Ovary (tissue), 7 donors: ENCODE results near the genes MTIF2, BCL11A and USP34.

DNA sequence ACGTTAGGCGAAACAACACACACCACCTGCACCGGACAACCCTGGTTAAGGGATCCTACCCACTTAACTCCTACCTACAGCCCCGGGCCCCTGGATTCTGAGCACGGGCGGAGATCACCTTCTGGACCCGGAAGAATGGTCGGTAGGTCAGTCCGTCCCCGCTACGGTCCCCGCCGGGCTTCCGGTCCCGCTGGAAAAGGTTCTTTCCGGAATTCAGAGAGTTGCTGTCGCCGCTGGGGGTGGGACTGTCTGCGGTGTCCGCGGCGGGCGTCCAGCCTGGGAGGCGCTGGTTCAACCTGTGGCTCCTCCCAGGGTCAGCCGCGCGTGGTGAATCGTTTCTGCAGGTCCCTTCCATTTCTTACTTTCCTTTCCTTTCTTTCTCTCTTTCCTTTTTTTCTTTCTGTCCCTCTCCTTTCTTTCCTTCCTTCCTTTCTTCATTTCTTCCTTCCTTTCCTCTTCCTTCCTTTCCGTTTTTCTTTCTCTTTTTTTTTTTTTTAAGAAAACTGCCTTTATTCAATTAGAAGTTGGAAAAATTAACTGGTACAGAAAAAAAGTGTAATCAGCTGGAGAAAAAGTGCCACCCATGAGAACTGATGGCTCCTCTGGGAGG, at the start of gene MTIF2:
MTIF2 (minus strand) TSS at position 137 of the 610 bp plus-strand sequence.
- PRO-cap, 7 experiments, result peak in 7 of 7 experiments; most common plus-strand start position 216 of the sequence (in 7); most common minus-strand start position 123 of the sequence (in 4)
- RAMPAGE, long total RNA, 2 experiments, result start-site peak on the minus strand in 2 of 2 experiments, centred at positions 135 to 137 of the sequence, 77 to 145 reads per replicate

- PRO-cap, 7 experiments, result no peak in any of the 7 experiments
- RAMPAGE, long total RNA, 2 experiments, result no peak in any of the 2 experiments
Measured at GRCh38 chr2:55334226-55335389, 65.6 kb upstream of the MTIF2 start.

- PRO-cap, 7 experiments, result no peak in any of the 7 experiments
- RAMPAGE, long total RNA, 2 experiments, result no peak in any of the 2 experiments
Measured at GRCh38 chr2:55530766-55531239, 11.3 kb downstream of the CFAP36 start.

DNA sequence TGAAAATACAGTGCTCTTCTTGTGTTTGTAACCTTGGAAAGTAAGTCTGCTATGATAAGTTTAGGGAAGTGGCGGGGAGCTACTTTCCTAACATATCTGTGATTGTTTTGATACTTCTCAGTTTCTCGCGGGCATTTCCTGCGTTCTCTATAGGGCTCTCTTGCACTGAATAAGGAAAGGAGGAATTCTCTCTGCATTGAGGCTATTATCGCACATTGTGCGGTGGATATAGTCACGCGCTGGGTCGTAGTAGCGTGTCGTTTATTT, 854 bp upstream of the PPP4R3B start:
- PRO-cap, 7 experiments, result peak in 3 of 7 experiments; most common plus-strand start position 120 of the sequence (in 1); most common minus-strand start position 171 of the sequence (in 3)
- RAMPAGE, long total RNA, 2 experiments, result no peak in any of the 2 experiments

DNA sequence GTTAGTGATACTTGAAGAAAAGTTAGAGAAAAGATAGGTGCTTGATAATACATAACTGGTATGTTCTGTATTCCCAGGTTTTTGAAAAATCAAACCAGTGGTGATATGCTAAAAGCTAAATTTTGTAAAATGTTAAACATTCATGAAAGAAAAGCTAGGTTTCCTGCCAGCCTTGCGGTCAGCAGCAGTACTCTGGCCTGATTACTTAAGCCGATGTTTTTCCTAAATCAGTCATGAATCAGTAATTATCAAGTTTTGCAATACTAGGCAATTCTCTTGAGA, 31.0 kb upstream of the EFEMP1 start:
- PRO-cap, 7 experiments, result peak in 2 of 7 experiments; most common minus-strand start position 194 of the sequence (in 2)
- RAMPAGE, long total RNA, 2 experiments, result no peak in any of the 2 experiments

DNA sequence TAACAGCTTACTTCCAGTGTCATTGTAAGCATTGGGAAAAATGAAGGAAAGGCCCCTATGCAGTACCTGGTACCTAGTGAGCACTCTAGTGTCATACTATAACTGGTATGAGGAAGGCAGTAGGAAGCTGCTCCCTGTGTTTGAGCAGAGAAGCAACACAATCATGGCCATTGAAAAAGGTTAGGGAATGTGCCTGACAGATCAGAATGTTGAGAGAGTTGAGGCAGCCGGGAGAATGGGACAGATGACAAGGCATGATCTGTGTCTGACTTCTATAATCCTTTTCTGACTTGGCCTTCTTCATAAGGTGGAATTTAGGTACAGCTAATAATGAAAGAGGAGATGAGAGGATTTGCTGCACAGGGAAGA, 52.3 kb downstream of the CCDC85A start:
- PRO-cap, 7 experiments, result no peak in any of the 7 experiments
- RAMPAGE, long total RNA, 2 experiments, result no peak in any of the 2 experiments

- PRO-cap, 7 experiments, result no peak in any of the 7 experiments
- RAMPAGE, long total RNA, 2 experiments, result no peak in any of the 2 experiments
Measured at GRCh38 chr2:56255030-56255740, 71.4 kb downstream of the CCDC85A start.

- PRO-cap, 7 experiments, result no peak in any of the 7 experiments
- RAMPAGE, long total RNA, 2 experiments, result no peak in any of the 2 experiments
Measured at GRCh38 chr2:58115358-58116021, 68.9 kb downstream of the VRK2 start.

- PRO-cap, 7 experiments, result no peak in any of the 7 experiments
- RAMPAGE, long total RNA, 2 experiments, result no peak in any of the 2 experiments
Measured at GRCh38 chr2:60439017-60439959, 114.2 kb downstream of the BCL11A start.

GRCh38 chr2:60461049-60461914, 92.2 kb downstream of the BCL11A start:
- PRO-cap, 7 experiments, result no peak in any of the 7 experiments
- RAMPAGE, long total RNA, 2 experiments, result no peak in any of the 2 experiments

- PRO-cap, 7 experiments, result no peak in any of the 7 experiments
- RAMPAGE, long total RNA, 2 experiments, result no peak in any of the 2 experiments
Measured at GRCh38 chr2:60549373-60550152, 3.9 kb downstream of the BCL11A start.

GRCh38 chr2:60553517-60554258, at the start of gene BCL11A:
TSS of gene BCL11A (minus strand) at chr2:60553654.
- PRO-cap, 7 experiments, result peak in 3 of 7 experiments; most common plus-strand start chr2:60553626 (in 1); most common minus-strand start chr2:60553658 (in 2)
- RAMPAGE, long total RNA, 2 experiments, result no peak in any of the 2 experiments

- PRO-cap, 7 experiments, result peak in 3 of 7 experiments; most common minus-strand start chr2:60808542 (in 2)
- RAMPAGE, long total RNA, 2 experiments, result no peak in any of the 2 experiments
Measured at GRCh38 chr2:60808321-60809067, 52.4 kb downstream of the PAPOLG start.

DNA sequence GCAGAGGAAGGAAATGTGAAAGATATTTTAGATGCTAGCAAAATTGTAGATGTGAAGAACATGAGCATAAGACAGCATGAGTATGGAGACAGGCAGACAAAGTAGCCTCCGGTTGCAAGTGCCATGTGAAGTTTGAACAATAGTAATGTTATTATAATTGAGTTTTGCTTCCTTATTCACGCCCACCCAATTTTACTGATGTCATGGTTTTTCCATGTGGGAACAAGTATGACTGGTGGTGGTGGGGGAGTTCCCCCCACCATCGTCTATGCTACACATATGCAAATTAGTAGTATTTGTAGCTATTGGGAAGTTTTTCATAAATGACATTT, 18.1 kb downstream of the REL start:
- PRO-cap, 7 experiments, result no peak in any of the 7 experiments
- RAMPAGE, long total RNA, 2 experiments, result no peak in any of the 2 experiments

DNA sequence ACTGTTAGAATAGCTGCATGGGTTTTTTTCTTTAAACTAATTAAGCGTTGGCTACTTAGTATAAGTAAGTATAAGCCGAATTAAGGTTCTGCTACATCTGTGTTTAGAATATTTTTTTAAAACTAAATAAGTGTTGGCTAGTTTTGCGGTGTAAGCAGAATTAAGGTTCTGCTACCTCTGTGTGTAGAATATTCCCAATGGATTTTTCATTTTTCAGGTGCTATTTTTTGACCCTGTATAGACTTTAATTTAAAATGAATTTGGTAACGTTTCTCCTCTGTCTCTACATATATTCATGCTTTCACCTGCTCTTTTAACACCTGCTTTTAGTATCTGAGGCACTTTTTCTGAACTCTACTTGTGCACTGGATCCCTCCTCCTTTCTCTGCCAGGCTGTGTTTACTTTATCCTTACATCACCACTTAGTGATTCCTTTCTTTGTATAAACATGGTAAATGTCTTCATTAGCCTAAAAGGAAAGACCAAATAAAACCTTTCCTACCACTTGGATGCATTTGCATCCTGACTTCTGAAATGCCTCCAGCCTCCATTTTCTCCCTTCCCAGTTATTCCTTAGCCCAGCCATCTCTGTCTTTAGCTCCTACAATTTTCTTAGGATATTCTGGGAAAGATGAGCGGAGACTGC, 44.5 kb downstream of the REL start:
- PRO-cap, 7 experiments, result no peak in any of the 7 experiments
- RAMPAGE, long total RNA, 2 experiments, result no peak in any of the 2 experiments

- PRO-cap, 7 experiments, result peak in 5 of 7 experiments; most common minus-strand start chr2:61065696 (in 2)
- RAMPAGE, long total RNA, 2 experiments, result no peak in any of the 2 experiments
Measured at GRCh38 chr2:61065481-61065829, 216 bp upstream of the SANBR start.

- PRO-cap, 7 experiments, result no peak in any of the 7 experiments
- RAMPAGE, long total RNA, 2 experiments, result no peak in any of the 2 experiments
Measured at GRCh38 chr2:61200176-61200807, 38.3 kb downstream of the C2orf74 start.

GRCh38 chr2:61470975-61471883, at the start of gene USP34:
TSS of gene USP34 (minus strand) at chr2:61471087.
- PRO-cap, 7 experiments, result peak in 7 of 7 experiments; most common plus-strand start chr2:61471372 (in 7); most common minus-strand start chr2:61471071 (in 4)
- RAMPAGE, long total RNA, 2 experiments, result start-site peak on the plus strand in 1 of 2 experiments, at chr2:61471314-61471386 at its widest, 94 reads per replicate

GRCh38 chr2:61474095-61474691, 3.3 kb upstream of the USP34 start:
- PRO-cap, 7 experiments, result no peak in any of the 7 experiments
- RAMPAGE, long total RNA, 2 experiments, result no peak in any of the 2 experiments

DNA sequence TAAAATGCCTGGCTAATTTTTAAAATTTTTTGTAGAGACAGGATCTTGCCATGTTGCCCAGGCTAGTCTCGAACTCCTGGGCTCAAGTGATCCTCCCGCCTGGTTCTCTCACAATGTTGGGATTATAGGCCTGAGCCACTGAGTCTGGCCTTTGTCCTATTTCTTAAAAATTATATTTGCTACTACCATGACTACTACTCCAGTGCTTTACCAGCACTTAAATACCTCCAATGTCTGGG, 147.3 kb downstream of the FAM161A start:
- PRO-cap, 7 experiments, result no peak in any of the 7 experiments
- RAMPAGE, long total RNA, 2 experiments, result no peak in any of the 2 experiments